ENCODE data around the gene E2F6.

GRCh38 chr2:10826220-10826570, 13.6 kb upstream of the PDIA6 start:
- PRO-cap, result no peak

DNA sequence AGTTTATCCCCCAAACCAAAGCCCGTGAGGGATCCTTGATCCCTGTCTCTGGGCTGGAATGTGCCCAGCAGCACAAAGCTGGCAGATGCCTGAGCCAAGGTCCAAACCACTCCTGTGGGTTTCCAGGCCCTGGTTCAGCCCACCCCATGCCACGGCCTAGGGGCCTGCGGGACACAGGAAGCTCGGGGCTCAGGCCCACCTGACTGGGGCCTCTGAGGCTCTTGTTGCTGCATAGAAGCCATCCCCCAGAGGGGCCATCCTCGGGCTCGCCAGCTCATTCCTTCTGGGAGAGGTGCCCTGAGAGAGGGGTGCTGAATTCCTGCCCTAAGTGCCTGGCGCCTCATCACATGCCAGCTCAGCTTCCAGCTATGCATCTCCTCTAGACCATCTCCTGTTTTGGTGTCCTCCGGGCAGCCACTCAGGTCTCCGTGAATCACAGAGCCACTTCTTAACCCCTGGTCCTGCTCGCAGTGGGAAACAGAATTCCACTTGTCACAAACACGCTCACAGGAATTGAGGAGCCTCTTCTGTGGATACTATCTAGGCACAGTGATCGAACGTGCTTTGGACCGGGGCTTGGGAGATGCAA, 42.8 kb upstream of the KCNF1 start:
- PRO-cap, result no peak

GRCh38 chr2:11181810-11182446, 26.7 kb downstream of the SLC66A3 start:
- PRO-cap, result no peak

DNA sequence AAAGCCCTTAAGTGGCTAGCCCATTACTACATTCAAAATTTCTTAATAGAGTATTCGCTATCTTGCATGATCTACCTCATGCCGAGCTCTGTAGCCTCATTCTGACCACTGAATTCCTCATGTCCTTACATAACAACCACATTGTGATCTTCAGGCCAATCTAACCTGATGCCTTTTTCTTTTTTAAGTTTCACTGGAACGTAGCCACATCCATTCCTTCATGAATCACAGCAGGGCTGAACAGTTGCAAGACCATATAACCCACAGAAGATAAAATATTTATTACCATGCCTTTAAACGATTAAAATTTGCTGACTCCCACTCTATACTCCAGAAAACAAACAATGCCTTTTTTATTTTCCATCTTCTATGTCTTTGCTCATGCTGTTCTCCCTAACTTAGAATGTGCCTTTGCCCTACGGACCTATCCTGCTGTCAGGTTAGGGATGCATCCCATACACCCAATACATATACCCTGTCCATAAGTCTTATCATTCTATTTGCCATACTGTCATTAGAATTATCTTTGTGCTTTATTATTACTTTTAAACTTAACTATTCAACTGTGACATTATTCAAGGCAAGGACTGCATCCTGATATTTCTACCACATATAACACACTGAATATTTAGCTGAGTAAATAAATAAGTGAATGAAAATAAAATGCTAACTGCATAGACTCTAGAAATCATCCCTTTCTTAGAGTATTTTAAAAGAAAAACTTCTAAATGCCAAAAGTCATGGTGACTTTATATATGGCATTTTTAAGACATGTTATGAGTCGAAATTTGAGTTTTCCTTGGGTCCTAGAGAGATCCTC, 58.2 kb downstream of the SLC66A3 start:
- PRO-cap, result no peak

GRCh38 chr2:11214627-11215883, 59.8 kb downstream of the SLC66A3 start:
- PRO-cap, result no peak

DNA sequence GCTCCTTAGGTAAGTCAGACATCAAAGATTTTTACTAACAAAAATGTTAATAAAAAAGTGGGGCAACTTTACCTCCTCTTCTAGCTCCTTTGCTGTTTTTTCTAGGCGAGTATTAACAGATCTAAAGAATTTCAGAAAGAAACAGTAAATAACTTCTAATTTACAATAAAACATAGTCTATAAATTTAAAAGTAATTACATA, 60.7 kb downstream of the SLC66A3 start:
- PRO-cap, result no peak

- PRO-cap, result no peak
Observed at GRCh38 chr2:11374269-11375239, 30.1 kb upstream of the ROCK2 start.

DNA sequence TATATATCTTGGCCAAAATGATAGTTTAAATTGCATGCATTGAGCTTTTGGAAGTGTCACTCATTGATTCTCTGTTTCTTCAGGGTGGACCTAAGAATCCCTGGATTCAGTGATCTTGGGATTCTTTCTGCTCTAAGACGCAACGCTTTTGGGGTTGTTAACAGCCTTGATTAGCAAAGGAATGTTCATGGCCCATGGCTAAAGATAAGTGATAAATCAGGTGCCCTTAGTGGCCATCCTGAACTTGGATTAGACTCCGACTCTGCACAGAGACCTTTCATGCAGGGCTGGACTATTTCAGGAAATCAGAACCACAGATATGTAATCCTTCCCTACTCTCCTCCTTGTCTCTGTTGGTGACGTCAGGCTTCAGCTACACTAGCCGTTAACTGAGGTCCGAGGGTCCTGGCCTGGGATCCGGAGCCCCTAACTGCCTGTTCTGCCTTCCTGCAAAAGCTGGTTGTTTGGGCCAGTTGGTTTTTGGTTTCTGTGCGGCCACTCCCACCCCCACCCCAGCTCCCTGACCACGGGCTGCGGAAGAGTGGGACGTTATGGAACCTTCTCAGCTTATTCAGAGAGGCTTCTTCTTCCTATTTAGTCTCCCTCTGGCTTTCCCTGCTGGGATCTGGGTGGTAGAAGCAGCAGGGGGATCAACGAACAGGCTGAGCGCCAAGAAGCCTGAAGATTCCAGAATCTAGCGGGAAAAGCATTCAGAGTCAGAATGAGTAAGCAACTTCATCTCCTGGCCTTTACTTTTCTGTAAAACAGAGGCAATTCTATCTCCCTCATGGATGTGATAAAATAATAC, 49.2 kb upstream of the ROCK2 start:
- PRO-cap, result unidirectional peak, plus-strand start at position 621 of the sequence

- PRO-cap, result unidirectional peak, minus-strand start at chr2:11465869; bidirectional peak, plus-strand start at chr2:11466306, minus-strand start at chr2:11466158
Observed at GRCh38 chr2:11465361-11466420, at the start of gene E2F6. TSS of gene E2F6 (minus strand) at chr2:11466161.

- PRO-cap, result no peak
Observed at GRCh38 chr2:11499015-11499656, 33.2 kb upstream of the E2F6 start.

DNA sequence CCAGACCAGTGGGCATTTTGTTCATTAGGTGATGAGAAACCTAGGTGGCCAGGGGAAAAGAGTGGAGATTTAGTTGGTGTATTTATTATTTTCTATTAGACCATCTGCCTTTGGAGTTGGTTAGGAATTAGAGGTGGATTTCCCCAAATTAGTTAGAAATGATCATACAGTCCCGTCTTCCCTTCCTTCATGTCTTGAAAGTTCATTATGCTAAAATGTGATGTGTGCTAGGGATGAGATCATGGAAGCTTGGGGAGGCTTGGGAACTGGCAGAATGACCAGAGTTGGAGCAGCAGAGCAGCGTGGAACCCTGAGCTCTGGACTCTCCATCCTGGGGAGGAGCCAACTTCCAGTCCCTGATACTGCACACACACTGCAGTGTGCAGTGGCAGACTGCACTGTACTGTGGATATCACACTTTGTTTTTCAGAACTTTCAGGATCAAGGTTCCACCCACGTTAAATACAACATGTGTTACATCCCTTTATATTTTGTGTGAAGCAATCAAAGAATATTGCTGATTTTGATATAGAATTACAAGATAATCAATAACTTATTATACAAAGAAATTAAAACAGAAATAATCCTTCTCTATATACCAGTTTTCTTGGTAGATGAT, 27.3 kb upstream of the GREB1 start:
- PRO-cap, result no peak

- PRO-cap, result no peak
Observed at GRCh38 chr2:11569375-11569731, 35.5 kb downstream of the GREB1 start.

GRCh38 chr2:11692936-11693504, 23.0 kb upstream of the NTSR2 start:
- PRO-cap, result no peak

- PRO-cap, result no peak
Observed at GRCh38 chr2:11701789-11702441, 31.9 kb upstream of the NTSR2 start.

- PRO-cap, result no peak
Observed at GRCh38 chr2:11747688-11748397, 1.4 kb downstream of the LPIN1 start.

DNA sequence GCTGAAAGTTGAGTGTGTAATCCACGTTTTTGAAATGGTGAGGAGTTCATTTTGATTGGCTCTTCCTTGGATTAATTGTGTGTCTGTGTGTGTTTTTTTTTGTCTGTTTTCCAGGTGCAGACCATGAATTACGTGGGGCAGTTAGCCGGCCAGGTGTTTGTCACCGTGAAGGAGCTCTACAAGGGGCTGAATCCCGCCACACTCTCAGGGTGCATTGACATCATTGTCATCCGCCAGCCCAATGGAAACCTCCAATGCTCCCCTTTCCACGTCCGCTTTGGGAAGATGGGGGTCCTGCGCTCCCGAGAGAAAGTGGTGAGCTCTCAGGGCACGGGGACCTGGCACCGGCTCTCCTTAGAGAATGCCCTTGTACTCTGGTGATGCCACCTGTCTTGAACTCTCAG, 19.0 kb downstream of the LPIN1 start:
- PRO-cap, result no peak

DNA sequence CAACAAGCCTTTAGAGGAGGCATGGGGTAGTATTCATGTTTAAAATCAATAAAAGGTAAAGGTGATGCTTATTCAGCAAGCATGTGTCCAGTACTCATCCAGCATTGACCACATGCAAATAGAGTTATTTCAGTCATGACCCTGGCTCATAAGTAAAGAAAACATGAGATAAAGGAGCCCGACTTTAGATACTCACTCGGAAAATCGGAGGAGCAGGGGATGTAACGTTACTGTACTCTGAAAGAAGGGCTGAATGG, 238.0 kb upstream of the TRIB2 start:
- PRO-cap, result no peak

DNA sequence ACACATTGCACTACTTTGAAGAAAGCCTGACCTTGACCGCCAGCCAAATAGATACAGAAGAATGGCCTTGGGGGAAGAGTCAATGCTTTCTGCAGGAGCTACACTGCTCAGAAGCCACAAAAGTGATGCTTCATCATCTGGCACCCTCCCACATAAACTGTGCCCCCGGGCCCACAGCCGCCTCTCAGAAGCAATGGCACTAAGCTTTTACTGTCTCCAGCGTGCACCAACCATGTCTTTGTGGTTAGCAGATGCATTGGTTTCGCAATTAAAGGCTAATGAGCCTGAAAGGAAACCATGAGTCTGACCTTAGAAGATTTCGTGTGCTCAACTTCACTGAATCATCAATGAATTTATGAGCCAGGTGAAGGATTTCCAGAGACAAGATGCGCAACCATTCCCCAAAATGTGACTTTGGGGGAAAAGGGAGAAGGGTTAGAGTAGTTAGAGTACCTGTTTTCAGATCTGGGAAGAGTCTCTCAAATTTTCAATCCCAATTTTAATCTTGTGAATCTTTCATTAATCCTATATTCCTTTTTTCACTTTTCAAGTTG, 209.4 kb upstream of the TRIB2 start:
- PRO-cap, result no peak

- PRO-cap, result no peak
Observed at GRCh38 chr2:12685190-12685601, 31.5 kb upstream of the TRIB2 start.

GRCh38 chr2:12717322-12718311, 881 bp downstream of the TRIB2 start:
- PRO-cap, result no peak

Data from Metastatic Lung Carcinoma in the Adrenal Gland (tissue), 1 donor.